Colic lymph node (tissue), 1 donor: ENCODE measurements around the genes DHX36 and C3orf33.

DNA sequence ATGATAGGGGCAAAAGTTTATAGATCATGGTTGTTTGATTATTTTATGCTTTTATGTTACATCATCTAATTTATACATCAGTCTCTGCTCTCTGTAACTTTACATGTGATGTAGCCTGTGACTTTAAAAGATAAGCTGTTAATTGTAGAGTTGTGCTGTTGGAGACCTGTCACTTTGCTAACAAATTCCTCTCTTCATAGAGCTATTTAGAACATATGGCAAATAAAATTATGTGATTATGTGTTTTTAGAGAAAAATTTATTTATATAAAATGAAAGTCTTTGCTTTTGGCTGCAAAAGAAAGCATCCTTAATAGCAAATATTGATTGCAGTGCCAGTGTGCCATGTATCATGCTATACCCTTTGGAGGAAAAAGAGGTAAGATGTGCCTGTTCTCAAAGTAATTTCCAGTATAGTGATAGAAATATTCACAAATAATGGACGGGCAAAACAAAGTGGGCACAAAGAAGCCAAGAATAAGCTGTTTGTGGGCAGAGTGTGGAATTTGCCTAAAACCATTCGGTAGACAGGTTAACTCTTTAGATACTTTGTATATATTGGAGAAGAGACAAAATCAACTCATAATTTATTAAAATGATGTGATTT lies 11.2 kb downstream of the MBNL1 start:
- PRO-cap = no peak

GRCh38 chr3:152295294-152296632 lies 27.0 kb downstream of the MBNL1 start:
- PRO-cap = no peak

DNA sequence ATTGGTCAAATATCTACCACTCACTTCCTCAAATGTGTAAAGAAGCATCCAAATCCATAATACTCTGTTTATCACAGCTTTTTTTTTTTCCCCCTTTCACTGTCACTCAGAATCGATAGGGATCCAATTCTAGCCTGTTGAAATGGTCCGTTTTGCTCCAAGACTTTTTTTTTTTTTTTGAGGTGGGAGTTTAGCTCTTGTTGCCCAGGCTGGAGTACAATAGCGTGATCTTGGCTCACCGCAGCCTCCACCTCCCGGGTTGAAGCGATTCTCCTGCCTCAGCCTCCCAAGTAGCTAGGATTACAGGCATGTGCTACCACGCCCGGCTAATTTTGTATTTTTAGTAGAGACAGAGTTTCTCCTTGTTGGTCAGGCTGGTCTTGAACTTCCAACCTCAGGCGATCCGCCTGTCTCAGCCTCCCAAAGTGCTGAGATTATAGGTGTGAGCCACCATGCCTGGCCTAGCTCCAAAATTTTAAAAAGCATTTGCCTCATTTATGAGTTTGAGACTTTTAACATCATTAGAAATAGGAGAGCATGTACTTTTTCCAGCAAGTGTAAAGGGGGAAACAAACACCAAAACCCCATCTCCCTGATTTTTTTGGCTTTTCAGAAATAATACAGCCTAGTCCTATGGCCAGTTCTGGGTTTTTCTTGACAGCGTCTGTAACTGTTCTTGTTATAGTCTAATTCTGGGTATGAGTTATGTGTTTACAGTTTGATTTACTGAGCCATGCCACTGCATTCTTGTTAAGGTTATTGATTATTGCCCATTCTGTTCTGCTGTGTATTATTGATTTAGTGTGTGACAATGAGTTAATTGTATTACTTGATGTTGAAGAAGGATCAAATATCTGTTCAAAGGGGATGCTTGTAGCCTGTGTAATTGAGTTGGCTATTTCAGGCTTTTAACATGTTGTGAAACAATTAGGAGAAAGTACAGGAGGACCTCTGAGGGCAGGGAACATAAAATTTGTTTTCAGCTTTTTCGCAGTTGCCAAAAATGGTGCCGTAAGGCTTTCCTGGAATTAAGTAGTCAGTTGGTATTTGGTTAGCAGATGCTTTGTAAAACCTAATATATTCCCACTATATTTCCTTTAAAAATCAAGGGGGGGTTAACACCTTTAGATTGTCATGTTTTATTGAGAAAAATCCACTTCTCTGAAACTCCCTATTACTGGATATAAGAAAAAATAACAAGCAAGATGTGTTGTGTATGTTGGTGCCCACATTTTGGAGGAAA lies 45.9 kb downstream of the MBNL1 start:
- PRO-cap = no peak

DNA sequence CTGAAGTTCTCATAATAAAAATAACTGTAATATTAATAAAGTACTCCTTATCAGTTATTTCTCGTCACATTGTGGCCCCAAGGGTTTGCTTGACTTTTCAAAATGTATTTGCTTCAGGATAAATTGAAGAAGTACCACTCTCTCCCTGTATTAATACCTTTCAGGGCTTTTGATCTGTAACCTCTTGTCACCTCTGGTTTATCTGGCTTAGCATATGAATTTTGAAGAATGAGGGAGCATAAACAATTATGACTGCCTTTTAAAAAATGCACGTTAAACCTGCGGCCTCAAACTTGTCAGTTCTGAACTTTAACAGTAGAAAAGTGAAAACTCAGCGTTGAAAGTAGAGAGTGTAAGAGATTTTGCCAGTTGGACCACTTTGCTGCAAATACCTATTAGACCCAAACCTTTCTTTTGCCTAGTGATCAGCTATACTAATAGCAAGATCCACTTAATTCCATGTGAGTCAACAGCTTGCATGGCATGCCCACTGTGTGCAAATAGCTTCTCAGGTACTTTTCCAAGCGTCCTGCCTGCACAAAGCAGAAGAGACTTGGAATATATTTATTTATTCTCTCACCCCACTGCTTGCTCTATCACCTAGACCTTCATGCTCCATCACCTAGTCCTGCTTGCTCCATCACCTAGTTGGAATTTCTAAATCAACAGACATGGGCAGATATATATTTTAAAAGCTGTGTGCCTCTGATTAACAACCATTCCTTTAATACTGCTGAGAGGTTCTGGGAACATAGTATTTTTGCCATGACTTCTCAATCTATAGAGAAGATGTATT lies 47.4 kb downstream of the MBNL1 start:
- PRO-cap = no peak

GRCh38 chr3:152621082-152621614 lies 213.8 kb upstream of the P2RY1 start:
- PRO-cap = no peak

DNA sequence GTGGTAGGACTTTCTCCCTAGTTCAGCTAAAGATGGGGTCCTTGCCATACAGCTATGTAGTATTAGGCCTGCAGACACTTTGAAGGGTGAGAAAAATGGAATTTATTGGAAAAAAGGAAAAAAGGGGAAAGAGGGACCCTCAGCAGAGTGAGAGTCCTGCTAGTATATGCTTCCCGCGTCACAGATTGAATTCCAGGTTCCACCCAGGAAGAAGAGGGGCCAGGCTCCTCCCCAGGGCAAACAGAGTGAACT lies 176.1 kb upstream of the P2RY1 start:
- PRO-cap = no peak

GRCh38 chr3:153096584-153097398 lies 65.2 kb upstream of the RAP2B start:
- PRO-cap = no peak

DNA sequence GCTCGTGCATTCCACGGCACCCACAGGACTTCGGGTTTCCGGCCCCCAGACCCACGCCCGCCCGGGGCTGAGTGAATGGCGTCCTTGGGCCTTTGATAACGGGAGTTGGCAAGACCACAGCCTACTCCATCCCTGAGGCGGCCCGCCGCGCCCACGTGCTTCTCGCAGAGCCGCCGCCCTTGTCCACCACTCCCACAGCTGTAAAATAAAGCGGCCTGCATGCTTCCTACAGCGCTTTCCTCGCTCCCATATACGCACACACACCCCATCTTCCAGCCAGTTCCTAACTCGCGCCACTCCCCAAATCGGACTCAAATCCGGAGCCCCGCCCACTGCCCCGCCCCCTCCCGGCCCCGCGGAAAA lies 284 bp upstream of the RAP2B start:
- PRO-cap = bidirectional peak, plus-strand start outside the sequence, minus-strand start at position 307 of the sequence

- PRO-cap = bidirectional peak, plus-strand start at chr3:154324240, minus-strand start at chr3:154324200; bidirectional peak, plus-strand start at chr3:154324575, minus-strand start at chr3:154324461
Measured at GRCh38 chr3:154323573-154324940, at the start of gene DHX36. Gene DHX36, minus strand, starts transcription at chr3:154324487.

GRCh38 chr3:154340197-154340455 lies 15.8 kb upstream of the DHX36 start:
- PRO-cap = no peak

- PRO-cap = unidirectional peak, plus-strand start at chr3:155661089
Measured at GRCh38 chr3:155661034-155661233, 83.9 kb downstream of the PLCH1 start.

DNA sequence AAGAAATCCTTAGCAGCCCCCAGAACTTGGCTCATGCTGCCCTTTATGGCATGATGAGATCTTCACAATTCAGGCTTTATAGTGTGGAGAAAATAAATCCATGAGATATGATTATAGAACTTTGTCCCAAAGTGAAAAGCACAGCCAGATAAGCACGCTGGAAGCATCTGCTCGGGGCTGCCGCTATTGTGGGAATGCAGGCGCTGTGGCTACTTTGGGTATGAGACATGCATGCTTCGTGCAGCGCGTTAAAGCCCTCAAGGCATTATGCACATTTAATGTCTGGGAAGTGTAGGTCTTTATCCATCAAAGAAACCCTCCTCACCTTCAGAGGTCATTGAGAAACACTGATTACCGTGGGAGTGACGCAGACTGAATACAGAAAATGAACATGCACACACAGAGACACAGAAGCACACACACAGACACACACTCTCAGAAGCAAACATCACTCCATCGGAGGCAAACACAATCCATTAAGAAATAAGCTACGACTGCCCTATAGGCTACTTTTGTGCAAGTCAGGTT lies 68.7 kb downstream of the PLCH1 start:
- PRO-cap = no peak

DNA sequence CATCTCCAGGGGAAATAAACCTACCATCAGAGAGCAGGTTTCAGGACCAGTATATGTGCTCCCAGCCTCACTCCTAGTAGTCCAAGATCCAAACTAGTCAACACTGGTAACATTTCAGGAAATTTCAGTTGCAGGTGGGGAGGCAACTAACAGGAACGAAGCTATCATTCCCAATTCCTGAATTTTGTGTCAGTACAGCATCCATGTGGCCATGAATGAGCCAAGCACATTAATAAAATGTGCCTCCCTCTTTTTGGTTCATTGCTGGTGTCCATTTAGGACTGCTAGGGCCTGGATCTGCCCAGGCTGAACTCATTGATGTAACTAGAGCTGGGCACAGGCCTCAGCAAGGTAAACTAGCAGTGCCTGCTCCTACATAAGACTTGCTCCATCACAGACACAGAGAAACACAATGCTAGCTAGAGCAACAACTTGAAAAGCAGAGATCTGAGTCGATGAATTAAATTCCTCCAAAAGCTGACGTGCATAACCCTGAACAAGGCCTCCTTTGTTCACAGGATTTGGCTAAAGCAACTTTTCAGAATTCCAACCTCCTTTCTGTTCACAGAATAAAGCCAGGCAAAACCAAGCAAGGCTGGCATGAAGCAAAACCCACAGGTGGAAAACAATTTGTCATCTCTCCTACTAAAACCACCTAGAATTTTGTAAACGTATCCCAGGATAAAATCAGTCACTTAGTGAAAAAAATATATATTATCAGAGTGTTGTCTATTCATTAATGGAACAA lies 40.2 kb downstream of the PLCH1 start:
- PRO-cap = no peak

GRCh38 chr3:155805474-155806617 lies at the start of gene C3orf33:
Gene C3orf33, minus strand, starts transcription at chr3:155806278.
- PRO-cap = unidirectional peak, plus-strand start at chr3:155806022; unidirectional peak, minus-strand start at chr3:155806266

GRCh38 chr3:156542134-156543494 lies 12.3 kb downstream of the SSR3 start:
- PRO-cap = no peak

GRCh38 chr3:156725533-156726203 lies 51.3 kb downstream of the TIPARP start:
- PRO-cap = no peak

DNA sequence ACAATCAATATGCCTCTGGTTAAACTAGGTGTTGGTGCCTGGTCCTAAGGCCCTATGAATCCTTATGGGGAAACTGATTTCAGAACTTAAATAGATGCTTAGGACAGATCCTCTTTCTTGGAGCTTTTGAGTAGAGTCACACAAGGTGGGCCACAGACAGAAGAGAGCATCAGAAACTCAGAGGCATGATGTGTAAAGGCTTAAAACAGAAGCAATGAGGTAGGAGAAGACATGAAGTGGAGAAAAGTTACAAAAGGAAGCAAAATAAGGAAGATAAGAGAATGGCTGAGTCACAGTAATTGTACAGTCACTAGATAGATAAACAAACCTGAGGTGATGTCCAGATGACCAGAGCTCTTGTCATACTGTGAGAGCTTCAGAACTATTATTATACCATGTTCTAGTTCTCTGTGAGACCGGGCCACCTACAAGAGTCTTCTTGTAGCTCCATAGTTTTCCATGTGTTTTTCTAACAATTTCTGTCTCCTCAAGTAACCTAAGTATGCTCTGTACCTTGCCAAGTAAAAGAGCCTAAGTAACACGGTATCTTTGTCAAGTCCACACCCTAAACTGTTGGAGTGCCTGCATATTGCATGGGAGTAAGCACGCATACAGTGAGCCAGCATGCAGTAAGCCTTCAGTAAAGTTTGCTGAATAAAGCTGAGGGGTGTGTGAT lies 44.5 kb upstream of the LEKR1 start:
- PRO-cap = no peak

GRCh38 chr3:156817725-156818046 lies 8.5 kb upstream of the LEKR1 start:
- PRO-cap = no peak

DNA sequence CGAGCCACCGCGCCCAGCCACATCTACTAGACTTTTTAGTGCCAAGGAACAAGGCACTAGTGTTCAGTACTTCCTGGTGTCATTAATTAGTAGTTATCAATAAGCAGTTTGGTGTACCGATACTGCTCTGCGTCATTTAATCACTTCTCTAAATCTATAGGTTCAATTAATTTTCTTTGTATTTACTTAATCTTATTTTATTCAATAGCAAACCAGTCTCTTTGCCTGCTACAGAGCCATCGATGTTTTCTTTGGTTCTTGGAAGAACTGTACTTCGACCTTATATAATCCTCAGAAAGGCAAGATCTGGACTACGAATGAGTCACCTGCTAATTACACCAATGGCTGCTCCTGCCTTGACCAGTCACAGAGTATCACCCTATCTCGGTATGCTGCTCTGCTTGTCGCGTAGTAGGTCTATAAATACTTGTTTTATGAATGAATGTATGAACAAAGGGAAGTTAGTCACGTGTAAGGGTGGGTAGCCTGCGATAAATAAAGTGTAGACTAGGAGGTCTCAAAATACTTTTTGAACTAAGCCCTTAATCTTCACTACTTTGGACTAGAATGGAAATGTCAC lies 788 bp upstream of the LEKR1 start:
- PRO-cap = no peak

GRCh38 chr3:157099395-157100230 lies 60.3 kb downstream of the CCNL1 start:
- PRO-cap = no peak